Endodermal cell (in vitro differentiated cells): ENCODE measurements around a stretch of chr2.

DNA sequence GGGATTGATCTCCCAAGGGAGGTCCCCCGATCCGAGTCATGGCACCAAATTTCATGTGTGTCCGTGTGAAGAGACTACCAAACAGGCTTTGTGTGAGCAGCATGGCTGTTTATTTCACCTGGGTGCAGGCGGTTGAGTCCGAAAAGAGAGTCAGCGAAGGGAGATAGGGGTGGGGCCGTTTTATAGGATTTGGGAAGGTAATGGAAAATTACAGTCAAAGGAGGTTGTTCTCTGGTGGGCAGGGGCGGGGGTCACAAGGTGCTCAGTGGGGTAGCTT, 72.0 kb downstream of the VRK2 start:
- PRO-cap, result no peak

GRCh38 chr2:58208910-58209506, 32.1 kb downstream of the FANCL start:
- PRO-cap, result no peak

DNA sequence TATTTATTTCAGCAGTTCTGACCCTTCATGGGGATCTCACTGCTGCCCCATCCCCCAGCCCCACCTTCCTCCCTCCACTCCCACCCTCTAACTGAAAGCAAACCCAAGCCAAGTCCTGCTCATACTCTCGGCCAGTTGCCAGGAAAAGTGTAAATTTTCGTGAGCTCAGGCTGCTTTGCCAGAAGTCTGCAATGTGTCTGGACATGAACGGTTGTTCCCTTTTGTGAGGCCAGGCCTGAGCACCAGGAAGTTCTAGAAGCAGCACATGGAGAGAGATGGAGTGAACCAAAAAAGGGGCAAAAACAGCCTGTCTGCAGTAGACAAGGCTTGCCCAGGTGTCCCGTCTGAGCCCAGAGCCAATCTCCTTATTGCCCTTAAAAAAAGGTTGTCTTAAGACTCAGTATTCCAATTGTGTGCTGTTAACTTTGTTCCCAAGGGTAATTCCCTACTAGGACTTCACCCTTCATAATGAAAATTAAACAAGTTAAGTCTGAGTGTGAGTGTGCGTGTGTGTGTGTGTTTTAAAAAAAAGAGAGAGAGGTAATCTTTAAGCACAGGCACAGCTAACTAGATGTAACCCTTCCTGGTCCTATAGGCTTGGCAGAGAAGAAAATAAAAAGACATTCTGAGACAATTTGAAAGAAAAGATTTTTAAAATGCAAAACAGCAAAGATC, 247.1 kb downstream of the BCL11A start:
- PRO-cap, result no peak

GRCh38 chr2:60515540-60515997, 37.9 kb downstream of the BCL11A start:
- PRO-cap, result no peak

GRCh38 chr2:60552248-60553006, 1.0 kb downstream of the BCL11A start:
- PRO-cap, result unidirectional peak, plus-strand start at chr2:60552488

DNA sequence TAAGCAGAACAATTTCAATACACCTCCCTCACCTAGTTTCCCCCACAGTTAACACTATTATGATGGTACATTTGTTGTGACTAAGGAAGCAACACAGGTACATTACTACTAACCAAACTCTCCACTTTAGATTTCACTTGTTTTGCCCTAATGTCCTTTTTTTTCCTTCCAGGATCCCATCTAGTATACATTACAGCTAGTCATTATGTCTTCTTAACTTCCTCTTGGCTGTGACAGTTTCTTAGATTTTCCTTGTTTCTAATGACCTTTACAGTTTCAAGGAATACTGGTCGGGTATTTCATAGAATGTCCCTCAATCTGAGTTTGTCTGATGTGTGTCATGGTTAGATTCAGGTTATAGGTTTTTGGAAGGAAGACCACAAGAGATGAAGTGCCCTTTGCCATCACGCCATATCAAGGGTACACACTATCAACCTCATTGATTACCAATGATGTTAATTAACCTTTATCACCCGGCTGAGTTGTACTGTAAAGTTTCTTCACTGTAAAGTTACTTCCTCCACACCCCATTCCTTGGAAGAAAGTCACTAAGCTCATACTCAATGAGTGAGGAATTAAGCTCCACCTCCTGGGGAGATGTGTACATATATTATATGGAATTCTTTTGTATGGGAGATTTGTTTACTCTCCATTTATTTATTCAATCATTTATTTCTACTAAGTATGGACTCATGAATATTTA, 56.6 kb downstream of the C2orf74 start:
- PRO-cap, result no peak

DNA sequence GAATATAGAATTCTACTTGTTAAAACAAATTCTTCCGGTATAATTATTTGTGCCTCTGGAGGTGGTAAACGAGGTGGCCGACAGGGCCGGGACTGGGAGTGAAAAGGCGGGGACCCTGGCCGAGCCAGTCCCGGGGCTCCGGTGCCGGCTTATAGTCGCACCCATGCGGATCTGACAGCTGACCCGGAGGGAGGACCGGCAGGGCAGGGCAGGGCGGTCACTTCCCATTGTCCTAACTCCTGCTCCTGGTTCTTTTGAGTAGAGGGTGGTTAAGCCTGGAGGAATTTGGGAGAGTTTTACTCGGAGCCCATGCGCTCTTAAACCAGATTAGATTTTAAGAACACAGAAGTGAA, 1.7 kb downstream of the B3GNT2 start:
- PRO-cap, result no peak

DNA sequence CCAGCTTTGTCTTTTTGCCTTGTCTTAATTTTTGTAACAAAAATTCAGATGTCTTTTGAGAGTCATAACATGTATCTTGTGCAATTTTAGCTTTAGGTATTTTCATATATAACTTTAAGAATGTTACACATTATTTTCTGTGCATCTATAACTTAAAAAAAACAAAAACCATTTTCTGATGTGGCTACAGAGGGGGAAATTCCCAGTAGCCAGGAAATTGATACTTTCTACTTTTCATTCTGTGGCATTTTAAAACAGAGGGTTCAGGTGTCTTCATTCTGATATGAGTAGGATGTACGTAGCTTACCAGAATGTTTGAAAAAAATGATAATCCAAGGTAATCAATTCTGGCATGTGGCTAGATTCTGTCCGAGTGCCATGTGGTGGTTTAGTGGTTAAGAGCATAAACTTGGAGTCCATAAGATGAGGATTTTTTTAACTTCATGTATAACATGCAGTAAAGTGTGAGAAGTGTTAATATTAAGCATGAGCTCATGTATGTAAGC, 4.3 kb downstream of the B3GNT2 start:
- PRO-cap, result no peak

DNA sequence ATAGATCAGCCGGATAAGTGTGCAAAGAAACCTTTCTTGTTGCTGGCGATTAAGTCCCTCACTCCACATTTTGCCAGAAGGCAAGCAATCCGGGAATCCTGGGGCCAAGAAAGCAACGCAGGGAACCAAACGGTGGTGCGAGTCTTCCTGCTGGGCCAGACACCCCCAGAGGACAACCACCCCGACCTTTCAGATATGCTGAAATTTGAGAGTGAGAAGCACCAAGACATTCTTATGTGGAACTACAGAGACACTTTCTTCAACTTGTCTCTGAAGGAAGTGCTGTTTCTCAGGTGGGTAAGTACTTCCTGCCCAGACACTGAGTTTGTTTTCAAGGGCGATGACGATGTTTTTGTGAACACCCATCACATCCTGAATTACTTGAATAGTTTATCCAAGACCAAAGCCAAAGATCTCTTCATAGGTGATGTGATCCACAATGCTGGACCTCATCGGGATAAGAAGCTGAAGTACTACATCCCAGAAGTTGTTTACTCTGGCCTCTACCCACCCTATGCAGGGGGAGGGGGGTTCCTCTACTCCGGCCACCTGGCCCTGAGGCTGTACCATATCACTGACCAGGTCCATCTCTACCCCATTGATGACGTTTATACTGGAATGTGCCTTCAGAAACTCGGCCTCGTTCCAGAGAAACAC, 26.8 kb downstream of the B3GNT2 start:
- PRO-cap, result no peak

DNA sequence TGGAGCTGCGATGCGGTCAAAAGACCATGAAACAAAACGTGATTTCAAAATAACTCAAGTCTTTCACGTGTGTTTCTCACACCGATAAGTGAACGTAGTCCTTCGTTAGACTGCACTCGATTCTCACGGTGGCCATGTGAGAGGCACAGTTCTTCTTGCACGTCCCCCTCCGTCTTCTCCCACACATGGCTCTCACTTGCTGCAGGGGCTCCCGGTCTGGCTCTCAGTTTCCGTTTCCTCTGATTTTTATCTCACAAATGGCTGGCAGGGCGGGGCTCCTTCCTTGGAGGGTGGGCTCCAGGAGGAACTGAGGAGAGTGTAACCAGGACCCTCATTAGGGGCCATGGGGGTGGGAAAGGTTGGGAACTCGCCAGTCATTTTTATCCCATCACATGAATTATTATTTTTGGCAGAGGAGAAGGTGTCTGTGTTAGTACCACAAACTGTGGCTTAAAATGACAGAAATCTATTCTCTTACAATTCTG, 113.9 kb downstream of the B3GNT2 start:
- PRO-cap, result no peak

- PRO-cap, result no peak
These were observed 44.4 kb downstream of the TMEM17 start for GRCh38 chr2:62461461-62462197.

DNA sequence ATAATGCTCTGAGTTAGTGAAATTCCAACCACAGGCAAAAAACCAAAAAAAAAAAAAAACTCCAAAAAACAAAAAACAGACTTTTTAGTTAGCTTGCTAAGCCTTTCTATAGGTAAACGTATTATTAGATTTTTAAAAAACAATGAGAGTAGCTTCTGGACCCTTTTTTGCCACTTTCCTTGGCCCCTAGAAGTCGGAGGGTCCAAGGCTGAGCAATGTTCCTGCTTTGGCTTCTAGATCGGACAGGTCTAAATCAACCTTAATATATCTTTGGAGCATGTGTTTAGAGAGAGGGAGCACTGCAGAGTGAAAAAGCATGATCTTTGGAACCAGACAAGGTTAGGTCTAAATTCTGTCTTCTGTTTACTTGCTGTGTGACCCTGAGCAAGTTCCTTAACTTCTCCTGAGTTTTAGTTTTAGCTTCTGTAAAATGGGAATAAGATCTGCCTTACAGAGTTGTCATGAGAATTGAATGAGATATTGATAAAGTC, 14.1 kb downstream of the TMEM17 start:
- PRO-cap, result no peak

DNA sequence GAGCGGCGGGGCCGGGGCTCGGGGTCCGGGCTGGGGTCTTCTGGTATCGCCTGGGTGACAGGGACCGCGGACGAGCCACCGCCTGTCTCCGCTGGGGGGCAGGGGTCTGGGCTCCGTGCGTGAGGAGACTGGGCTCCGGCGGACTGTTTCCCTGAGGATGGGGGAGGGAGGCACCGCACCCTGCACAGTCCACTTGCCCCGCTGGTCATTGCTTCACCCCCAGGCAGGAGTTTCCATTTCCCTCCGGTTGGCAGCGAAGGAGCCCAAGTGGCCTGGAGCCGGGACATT, 509 bp downstream of the EHBP1 start:
- PRO-cap, result unidirectional peak, minus-strand start at position 108 of the sequence

DNA sequence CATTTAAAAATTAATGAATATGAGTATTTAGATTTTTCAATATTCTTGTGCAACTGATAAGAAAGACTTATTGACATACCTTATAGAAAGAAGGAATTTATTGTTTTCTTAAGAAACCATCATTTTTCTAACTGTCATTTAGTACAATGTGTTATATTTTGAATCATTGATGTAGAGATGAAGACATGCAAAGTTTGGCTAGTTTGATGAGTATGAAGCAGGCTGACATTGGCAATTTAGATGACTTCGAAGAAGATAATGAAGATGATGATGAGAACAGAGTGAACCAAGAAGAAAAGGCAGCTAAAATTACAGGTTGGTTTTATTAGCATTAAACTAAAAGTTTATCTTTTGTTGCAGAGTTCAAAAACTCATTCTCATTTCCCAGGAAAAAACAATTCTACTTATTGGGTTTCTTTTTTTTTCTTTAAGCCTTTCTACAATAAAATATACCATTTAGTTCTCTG, 125.4 kb downstream of the EHBP1 start:
- PRO-cap, result no peak

GRCh38 chr2:62928039-62928684, 122.5 kb upstream of the OTX1 start:
- PRO-cap, result no peak

DNA sequence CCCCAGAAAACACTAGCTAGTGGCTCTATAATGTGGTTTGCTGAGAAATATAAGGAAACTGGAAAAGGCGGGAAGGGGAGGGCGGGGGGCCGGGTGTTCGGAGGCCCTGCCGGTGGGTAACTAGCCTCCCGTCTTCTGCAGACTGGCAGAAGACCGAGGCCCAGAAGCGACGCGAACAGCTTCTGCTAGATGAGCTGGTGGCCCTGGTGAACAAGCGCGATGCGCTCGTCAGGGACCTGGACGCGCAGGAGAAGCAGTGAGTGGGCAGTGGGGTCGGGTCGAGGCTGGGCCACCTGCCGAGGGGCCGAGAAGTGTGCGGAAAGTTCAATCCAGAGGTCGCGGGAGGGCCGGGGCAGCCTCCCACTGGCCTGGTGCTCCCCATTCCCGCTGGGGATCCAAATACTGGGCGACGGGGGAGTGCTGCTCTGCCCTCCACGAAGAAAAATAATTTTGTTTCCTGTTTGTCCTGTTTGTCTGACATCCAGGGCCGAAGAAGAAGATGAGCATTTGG, 5.7 kb upstream of the OTX1 start:
- PRO-cap, result no peak

GRCh38 chr2:63371146-63372157, 216.8 kb downstream of the WDPCP start:
- PRO-cap, result no peak

DNA sequence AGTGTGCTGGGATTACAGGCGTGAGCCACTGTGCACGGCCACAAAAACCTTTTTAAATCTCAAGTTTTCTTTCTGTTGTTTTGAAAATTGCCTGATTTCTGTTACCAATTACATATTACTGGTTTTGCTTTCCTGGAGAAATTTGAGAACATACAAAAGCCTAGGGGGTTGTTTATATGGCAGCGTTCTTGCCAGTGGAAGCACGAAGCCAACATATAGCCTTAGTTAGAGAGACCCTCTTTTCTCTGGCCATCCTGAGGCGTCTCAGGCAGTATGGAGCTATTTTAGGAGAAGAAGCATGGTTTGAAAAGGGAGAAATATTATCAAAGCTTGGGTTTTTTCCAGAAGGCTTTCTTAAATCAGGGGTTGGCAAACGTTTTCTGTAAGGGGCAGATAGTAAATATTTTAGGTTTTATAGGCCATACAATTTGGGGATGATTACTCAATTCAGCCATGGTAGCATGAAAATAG, 29.9 kb downstream of the UGP2 start:
- PRO-cap, result no peak

DNA sequence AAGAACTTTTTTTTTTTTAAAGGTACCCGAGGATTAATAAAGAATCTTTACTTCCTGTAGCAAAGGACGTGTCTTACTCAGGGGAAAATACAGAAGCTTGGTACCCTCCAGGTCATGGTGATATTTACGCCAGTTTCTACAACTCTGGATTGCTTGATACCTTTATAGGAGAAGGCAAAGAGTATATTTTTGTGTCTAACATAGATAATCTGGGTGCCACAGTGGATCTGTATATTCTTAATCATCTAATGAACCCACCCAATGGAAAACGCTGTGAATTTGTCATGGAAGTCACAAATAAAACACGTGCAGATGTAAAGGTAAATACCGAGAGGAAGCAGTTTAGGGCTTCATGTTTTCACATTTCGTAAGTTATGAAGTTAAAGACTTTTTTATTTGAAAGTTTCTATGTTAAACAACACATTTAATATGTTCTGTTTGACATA, 43.9 kb downstream of the UGP2 start:
- PRO-cap, result no peak

- PRO-cap, result no peak
These were observed 46.3 kb downstream of the UGP2 start for GRCh38 chr2:63887991-63888310.